Monocyte (primary cell): Measurements from ENCODE around the genes GABRG1 and OCIAD1.

DNA sequence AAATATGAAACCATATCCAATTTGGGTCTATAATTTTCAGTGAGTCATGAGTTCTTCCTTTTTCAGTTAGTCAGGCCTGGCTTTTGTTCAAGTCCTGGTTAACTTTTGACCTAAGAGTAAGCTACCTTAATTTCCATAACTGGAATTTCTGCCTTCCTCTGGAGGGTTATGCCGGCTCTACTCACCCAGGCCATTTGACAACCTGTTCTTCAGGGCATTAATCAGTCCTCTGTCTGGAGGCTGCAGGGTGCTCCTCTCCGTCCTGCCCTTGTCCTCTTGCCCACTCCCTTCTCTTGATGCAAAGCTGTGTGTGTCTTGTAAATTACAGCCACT lies 73.9 kb downstream of the LIMCH1 start:
- PRO-cap, 2 experiments, result no peak in any of the 2 experiments

DNA sequence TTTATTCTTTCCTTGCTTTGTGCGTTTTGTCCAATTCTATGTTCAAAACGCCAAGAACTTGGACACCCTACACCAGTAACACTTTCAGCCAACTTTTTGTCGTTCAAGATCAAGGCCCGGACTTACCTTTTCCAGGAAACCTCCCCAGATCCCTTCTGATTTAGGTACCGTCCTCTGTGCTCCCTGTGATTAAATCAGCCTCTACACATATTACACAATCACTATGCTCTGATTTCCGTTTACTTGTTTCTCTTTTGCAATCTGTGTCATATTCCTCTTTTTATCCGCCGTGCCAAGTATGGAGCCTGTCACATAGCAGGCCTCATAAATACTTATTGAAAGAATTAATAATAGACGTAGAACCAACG lies 765 bp upstream of the TMEM33 start:
- PRO-cap, 2 experiments, result peak in 2 of 2 experiments; most common plus-strand start position 283 of the sequence (in 2); most common minus-strand start position 191 of the sequence (in 1)

DNA sequence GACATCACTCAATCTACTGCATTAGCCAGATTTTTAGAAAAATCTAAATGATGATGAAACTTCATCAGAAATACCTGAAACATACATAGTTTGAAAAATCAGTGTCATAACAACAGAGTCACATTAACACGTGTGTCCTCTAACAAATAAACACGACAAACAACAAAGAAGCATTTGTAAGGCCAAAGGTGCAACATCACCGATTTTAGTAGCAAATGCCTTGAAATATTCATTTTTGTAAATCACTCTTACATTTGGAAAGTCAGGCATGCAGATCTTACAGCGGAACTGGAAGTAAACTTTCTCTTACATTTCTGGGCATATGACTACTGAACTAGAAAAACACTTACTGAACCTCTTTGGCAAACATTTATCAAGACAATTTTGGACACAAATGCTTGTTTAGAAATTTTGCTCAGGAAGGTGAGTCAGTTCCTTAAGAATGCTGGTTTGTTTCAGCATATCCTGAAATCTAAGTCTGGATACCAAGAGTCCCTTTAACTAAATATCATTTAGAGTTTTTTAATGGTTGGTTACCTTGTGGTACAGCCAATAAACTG lies 14.8 kb downstream of the SHISA3 start:
- PRO-cap, 2 experiments, result no peak in any of the 2 experiments

DNA sequence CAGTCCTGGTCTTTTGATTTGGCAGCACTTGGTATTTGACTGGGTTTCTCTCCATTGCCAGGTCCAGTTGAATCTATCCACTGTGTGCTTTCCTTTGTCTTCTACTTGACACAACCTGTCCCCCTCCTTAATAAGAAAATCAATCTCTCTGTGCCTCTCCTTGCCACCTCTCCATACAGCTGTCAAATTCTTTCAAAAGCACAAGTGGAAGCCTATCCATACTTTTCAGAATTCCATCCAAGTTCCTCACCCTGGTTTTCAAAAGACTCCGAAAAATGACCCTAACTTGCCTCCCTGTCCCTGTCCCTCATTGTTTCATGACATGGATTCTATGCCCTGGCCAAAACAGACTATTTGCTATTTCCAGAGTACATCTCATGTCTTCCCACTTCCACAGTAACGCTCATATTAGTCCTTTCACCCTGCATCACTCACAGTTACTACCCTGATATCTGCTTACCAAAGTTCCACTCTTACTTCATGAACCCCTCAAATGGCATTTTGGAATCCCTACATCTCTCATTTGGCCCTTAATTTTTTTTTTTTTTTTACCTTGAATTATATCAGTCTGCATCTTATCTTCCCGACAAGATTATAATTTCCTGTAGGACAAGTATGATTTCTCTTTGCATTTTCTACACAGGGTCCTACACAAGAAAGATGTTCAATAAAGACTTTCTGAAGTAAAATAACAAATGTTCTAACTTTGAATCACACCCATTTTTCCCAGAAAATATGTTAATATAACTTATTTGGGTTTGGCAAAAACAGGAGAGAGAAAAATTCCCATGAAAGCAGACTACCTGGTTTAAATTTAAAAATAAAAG lies 47.1 kb downstream of the ATP8A1 start:
- PRO-cap, 2 experiments, result no peak in any of the 2 experiments

DNA sequence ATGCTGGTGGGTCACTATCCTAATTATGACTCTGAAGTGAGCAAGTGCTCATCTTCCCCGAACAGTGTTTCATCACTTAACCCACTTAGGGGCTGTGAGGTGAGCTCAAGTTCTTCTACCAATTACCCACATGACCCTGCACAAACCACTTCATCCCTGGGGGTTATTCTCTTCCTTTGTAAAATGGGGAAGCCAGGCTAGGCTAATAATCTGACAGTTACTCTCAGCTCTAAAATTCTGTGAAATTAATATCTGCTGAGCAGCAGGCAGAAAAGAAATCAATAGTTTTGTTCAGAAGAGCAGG lies 24.3 kb downstream of the ATP8A1 start:
- PRO-cap, 2 experiments, result no peak in any of the 2 experiments

- PRO-cap, 2 experiments, result no peak in any of the 2 experiments
These were observed 20.7 kb downstream of the ATP8A1 start for GRCh38 chr4:42636174-42636612.

DNA sequence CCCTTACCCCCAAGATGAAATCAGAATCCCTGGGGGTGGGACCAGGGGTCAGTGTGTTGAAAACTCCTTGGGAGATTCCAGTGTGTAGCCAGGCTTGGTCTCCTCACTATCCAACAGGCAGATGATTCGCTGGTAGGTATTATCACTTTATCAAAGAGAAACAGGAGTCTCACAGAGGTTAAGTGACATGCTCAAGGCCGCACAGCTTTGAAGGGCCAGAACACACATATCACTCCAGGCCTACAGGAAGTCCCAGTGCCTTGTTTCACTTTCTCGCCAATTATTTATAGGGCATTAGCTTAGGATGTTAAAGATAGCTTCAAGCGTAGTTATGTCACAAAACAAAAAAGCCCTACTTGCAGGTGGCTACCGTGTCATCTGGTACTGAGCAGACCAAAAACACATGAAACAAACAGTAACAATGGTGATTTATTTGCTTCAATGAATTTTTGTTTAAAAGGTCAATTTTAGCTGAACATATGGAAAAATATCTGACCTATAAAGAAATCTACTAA lies 13.2 kb downstream of the ATP8A1 start:
- PRO-cap, 2 experiments, result no peak in any of the 2 experiments

GRCh38 chr4:46123732-46124441 lies at the start of gene GABRG1:
GABRG1 (minus strand) TSS chr4:46124054.
- PRO-cap, 2 experiments, result no peak in any of the 2 experiments

DNA sequence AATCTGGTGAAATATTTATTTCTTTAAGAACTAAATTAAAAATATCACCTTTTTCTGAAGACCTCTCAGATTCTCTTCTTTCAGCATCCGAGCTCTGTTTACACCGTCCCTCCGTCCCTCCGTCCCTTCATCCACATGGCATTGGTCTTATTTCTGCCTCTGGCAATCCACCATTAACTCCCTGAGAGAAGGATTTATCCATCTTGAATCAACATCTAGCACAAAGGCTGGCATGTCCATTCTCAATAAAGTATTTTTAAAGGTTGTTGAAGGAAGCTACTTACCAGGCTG lies 63.2 kb downstream of the ATP10D start:
- PRO-cap, 2 experiments, result peak in 2 of 2 experiments; most common minus-strand start position 124 of the sequence (in 2)

GRCh38 chr4:48127369-48128542 lies 6.3 kb downstream of the TXK start:
- PRO-cap, 2 experiments, result no peak in any of the 2 experiments

GRCh38 chr4:48150082-48150817 lies 16.2 kb upstream of the TXK start:
- PRO-cap, 2 experiments, result no peak in any of the 2 experiments

GRCh38 chr4:48255138-48255746 lies 14.4 kb downstream of the TEC start:
- PRO-cap, 2 experiments, result no peak in any of the 2 experiments

DNA sequence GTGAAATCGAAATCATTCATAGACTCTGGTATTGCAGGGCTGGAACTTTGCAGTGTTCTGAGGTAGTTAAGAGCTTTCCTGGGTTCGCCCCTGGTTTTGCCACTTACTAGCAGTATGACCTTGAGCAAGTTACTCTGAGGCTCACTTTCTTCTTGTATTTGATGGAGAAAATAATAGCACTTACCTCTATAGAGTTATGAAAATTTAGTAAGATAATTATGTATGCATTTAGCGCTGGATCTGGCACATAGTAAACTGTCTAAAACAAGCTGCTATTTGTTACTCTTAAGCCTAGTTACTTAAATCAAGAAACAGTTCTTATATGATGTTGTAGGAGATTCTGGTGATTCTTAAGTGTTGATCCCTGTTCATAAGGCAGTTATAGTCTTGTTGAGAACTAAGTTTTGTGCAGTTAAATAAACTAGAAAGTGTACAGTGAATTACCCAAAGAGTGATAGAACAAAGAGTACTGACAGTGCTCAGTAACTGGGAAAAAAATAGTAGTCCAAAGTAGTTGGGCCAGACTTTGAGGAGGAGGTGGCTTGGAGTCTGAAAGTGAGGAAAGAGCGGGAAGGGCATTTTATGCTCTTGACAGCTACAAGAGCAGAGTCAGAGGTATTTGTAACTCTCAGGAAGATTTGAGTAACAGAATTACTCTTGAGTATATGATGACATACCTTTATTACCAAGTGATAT lies 1.9 kb downstream of the SLAIN2 start:
- PRO-cap, 2 experiments, result no peak in any of the 2 experiments

- PRO-cap, 2 experiments, result no peak in any of the 2 experiments
These were observed 113.3 kb downstream of the ZAR1 start for GRCh38 chr4:48603362-48603721.

- PRO-cap, 2 experiments, result no peak in any of the 2 experiments
These were observed 1.7 kb downstream of the FRYL start for GRCh38 chr4:48778231-48778853.

DNA sequence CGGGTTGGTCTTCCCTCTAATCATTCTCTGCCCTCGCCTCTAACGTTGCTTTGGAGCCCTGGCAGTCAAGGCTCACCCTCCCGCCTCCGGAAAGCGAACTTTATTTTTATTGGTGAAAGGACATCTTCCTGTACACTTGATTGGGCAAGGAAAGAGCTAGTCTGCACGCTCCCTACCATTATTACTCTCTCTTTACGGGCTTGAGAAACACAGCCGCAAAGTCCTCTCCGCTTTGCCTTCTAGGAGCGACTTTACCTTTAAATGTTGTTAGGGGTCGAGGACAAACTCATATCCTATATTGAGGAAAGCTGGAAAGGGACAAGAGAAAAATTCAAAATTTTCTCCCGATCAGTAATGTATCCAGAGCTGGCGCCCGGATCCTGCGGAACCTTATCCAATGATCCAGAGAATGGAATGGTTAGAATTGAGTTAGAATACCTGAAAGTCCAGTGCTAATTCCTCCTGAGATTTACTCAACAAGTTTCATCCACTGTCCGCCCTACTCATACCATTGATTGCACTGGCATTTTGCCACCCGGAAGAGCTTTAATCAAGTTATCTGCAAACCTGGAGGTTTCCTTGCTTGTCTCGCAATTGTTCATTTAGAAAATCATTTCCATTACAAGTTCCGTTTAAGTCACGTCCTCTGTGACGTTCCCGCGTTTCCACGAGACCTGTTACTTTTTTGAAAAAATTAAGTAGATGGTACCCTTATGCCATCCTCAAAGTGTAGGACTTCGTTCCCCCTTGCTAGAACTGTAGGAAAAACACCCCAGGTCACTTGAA lies 554 bp upstream of the FRYL start:
- PRO-cap, 2 experiments, result no peak in any of the 2 experiments

- PRO-cap, 2 experiments, result peak in 2 of 2 experiments; most common plus-strand start chr4:48831088 (in 2); most common minus-strand start chr4:48830823 (in 2)
These were observed at the start of gene OCIAD1 for GRCh38 chr4:48830703-48831720. OCIAD1 (plus strand) TSS chr4:48831088.

DNA sequence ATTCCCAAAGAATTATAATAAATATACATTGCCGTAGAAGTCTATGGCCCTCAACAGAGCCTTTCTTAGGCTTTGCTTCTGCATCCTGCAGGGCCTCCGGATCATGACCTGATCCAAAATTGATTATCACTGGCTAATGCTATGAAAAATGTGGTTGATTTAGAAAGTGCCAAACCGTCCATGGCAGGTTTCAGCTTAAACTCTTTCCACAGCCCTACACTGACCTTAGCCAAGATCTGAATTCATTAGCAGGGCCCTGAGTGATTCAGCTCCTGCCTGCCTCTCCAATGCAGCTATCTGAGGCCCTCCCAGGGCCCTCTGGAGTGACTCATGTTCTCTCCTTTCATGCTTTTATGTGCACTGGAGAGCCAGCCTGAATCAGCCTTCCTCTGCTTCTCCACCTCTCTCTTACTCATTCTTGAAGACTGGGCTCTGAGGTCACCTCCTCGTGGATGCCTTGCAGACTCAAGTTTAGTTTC lies 3.0 kb upstream of the OCIAD2 start:
- PRO-cap, 2 experiments, result no peak in any of the 2 experiments

DNA sequence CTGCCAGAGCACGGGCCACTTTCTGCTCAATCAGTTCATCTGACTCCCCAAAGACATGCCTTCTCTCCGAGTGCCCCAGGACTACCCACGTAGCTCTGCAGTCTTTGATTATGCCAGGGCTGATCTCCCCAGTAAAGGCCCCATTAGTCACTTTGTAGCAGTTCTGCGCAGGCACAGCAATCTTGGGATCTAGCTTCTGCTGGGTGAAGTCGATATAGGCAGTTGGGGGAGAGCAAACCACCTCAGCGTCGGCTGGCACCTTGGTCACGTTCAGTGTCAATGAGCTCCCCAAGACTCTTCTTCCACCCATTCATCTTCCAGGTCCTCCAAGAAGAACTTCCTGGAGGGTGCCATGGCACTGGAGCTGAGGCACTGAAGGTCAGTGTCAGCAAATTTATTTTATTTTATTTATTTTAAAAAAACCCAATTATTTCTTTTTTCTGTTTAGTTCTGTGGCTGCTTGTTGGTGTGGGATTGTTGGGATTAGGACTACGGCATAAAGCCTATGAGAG lies 30.8 kb downstream of the CWH43 start:
- PRO-cap, 2 experiments, result no peak in any of the 2 experiments

GRCh38 chr4:49514213-49514662 lies 528.2 kb downstream of the CWH43 start:
- PRO-cap, 2 experiments, result no peak in any of the 2 experiments